BJ (cell line): Measurements from ENCODE around the genes PRKRIP1 and RASA4.

DNA sequence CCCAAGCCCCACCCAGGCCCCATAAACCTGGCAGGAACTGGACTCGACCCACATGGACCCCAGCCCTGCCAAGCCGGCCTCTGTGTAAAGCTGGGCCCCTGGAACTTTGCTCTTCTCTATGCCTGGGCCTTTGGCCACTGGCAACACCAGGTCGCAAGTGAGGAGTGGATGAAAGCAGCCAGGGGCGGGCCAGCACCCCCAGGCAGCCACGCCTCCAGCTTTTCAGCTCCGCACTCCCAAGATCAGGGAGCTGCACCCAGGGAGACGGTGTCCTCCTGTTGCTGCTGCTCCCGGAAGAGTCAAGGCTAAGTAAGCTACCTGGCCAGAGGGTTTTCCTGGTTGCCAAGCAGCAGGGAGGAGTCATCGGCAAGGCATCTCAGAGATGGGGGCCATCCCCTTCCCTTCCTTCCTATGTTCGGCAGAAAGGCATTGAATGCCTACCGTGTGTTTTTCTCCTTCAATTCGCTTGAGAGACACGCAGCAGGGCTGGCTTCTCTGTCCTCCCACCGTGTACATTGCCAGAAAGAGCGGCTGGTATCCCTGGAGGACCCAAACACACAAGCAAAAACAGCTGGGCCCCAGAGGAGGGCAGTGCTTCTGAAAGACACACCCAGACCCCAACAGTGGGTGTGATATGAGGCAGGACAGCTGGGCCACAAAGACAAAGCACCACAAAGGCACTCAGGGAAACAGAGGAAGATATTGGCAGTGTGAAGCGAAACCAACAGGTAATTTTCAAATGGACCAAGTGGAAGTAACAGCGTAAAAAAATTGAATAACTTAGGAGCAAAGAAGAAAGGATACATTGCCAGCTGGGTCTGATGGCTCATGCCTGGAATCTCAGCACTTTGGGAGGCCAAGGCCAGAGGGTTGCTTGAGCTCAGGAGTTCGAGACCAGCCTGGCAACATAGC is 133.2 kb upstream of the SH2B2 start:
- CAGE, long polyA plus RNA: no peak
- RRBS: no CpG with 5 or more reads among the region's 18 CpGs

DNA sequence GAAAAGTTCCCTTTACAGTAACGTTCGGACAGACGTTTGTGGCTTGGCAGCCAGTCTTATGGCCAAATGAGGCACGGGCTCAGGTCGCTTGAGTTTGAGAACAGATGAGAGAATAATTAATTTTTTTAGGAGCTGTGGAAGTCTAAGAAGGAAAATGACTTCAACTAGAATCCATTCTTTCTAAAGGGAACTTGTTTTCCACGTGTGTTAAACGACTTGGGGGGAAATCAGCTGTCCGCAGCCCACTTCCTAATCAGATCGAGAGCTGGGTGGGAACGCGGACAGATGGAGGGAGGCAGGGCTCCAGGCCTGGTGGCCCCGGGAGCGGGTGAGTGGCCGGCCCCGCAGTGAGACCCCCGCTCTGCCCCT is 91.6 kb upstream of the SH2B2 start:
- CAGE, long polyA plus RNA: no peak
- RRBS: no CpG with 5 or more reads among the region's 16 CpGs

DNA sequence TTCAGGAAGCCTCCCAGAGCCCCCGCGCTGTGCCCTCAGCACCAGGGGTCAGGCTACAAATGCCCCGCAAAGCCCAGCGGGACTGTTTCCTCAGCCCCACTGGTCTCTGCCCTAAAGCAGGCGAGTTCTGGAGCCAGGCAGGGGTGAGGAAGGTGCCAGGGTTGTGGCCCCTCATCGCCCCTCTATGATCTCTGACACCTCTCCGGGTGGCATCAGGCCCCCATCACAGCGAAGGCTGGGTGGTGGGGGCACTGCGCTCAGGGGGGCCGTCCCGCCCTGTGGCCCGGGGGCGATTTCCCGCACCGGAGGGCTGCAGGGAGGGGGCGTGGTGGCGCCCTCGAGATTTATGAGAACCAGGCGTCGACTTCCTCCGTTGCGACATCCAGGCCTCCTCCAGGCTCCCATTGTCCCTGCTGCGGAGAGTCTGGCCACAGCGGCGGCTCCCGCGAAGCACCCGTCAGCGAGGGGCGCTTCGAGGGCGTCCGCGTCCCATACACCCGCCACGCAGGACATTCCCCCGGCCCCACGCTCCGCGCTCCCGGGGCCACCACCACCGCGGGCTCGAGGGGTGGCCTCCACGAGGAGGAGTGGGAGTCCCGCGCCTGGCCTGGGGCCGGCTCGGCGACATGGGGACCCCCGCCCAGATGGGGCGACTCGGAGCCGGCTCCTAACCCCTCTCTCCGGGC is 566 bp upstream of the SH2B2 start:
- CAGE, long polyA plus RNA: no peak
- RRBS: 2% methylated on average over 19 of the region's 55 CpGs

- CAGE, long polyA plus RNA: no peak
- RRBS: no CpG with 5 or more reads among the region's 15 CpGs
Observed at GRCh38 chr7:102305427-102306230, 19.0 kb downstream of the SH2B2 start.

GRCh38 chr7:102363336-102364626 is 7.5 kb upstream of the SPDYE6 start:
- CAGE, long polyA plus RNA: no peak
- RRBS: no CpG with 5 or more reads among the region's 89 CpGs

GRCh38 chr7:102395544-102396504 is at the start of gene PRKRIP1:
Gene PRKRIP1 (plus strand): TSS chr7:102396363.
- CAGE, long polyA plus RNA: no peak
- RRBS: no CpG with 5 or more reads among the region's 58 CpGs

GRCh38 chr7:102397358-102397807 is 1.2 kb downstream of the PRKRIP1 start:
- CAGE, long polyA plus RNA: no peak
- RRBS: no CpG with 5 or more reads among the region's 5 CpGs

DNA sequence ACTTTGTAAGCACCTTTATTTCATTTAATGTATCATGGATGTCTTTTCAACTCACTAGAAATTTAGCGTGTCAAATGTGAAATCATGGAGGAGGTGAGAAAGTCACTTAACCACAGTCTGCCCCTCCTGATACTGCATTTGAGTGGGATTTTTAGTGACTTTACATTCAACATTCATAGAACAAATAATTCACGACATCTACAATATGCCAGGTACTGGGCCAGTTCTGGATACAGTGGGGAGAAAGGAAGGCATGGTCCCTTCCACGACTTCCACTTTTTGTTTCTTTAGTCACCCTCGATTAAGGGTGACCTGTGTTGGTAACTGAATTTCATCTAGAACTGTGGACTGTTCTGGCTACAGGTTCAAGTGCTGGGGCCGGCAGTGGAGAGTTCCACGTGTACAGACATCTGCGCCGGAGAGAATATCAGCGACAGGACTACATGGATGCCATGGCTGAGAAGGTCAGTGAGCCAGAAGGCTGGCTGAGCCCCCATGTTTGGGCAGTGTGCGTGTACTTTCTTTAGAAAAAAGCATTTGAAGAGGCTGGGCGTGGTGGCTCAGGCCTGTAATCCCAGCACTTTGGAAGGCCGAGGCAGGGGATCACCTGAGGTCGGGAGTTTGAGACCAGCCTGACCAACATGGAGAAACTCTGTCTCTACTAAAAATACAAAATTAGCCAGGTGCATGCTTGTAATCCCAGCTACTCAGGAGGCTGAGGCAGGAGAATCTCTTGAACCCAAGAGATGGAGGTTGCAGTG is 3.2 kb downstream of the PRKRIP1 start:
- CAGE, long polyA plus RNA: no peak
- RRBS: no CpG with 5 or more reads among the region's 13 CpGs

GRCh38 chr7:102468641-102469210 is 3.9 kb downstream of the LRWD1 start:
- CAGE, long polyA plus RNA: no peak
- RRBS: 100% methylated on average over 1 of the region's 27 CpGs

DNA sequence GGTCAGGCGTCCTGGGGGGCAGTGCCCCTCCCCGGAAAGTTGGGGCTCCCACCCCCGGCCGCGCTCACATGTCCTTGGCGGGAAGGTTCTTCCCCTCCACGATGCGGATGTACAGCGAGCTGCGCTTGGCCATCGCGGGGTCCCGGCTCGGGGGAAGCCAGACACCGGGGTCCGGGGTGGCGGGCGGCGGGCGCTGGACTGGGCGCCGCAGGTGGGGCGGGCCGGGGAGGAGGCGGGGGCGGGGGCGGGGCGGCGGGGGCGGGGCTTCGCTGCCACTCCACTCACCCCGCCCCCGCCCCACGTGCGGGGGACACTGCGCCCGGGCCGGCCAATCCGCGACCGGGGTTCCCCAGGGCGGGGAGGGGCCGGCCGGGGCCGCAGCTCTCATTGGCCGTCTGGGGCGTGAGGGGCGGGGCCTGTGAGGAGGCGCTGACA is at the start of gene RASA4:
Gene RASA4, minus strand, starts transcription at position 200 of the 435 bp plus-strand sequence.
- CAGE, long polyA plus RNA: no peak
- RRBS: no CpG with 5 or more reads among the region's 49 CpGs

DNA sequence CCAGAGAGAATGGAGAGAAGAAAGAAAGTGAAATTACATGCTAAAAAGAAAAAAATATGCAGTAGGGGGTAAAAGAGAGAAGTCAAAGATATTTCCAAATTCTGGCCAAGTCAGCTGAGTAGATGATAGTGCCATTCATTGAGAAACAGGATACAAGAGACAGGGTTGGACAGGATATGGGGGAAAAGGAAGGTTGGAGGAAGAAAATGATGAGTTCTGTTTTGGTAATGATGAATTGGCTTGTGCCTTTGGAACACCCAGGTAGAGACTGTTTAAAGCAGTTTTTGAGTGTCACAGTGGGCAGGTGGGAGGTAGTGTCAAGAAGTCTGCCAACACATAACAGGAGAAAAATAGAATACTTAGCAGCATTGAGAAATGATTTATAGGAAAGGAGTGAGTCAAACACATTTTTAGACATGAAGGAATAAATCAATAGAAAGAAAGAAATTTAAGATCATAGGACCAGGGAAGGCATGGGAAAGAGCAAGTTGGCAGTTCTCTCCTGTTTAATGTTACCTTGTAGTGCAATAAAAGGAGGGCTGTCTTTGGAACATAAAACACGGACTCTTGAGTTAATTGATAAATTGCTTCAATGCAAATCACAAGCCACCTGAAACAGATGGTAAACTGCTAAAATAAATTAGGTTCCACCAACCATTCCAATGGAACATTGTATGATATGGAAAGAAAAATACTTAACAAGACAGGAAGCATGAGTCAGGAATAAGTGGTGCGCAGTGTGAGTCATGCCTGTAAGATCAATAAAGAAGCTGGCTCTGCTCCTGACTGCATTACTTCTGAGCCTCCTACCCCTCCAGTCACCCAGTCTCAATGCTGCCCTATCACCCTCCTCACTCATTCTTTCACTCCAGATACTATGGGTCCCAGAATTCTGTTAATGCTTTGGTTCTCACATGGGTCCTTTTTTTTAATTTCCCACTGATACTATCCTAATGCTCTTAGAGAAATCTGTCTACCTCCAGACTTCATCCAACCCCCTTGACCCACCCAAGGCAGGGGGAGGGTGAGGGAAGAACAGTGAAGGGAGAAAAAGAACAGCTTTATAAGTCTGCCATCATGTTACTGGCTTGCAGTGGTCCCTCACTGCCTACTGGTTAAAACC is 78.7 kb downstream of the LRRC17 start:
- CAGE, long polyA plus RNA: no peak
- RRBS: no CpG with 5 or more reads among the region's 2 CpGs

DNA sequence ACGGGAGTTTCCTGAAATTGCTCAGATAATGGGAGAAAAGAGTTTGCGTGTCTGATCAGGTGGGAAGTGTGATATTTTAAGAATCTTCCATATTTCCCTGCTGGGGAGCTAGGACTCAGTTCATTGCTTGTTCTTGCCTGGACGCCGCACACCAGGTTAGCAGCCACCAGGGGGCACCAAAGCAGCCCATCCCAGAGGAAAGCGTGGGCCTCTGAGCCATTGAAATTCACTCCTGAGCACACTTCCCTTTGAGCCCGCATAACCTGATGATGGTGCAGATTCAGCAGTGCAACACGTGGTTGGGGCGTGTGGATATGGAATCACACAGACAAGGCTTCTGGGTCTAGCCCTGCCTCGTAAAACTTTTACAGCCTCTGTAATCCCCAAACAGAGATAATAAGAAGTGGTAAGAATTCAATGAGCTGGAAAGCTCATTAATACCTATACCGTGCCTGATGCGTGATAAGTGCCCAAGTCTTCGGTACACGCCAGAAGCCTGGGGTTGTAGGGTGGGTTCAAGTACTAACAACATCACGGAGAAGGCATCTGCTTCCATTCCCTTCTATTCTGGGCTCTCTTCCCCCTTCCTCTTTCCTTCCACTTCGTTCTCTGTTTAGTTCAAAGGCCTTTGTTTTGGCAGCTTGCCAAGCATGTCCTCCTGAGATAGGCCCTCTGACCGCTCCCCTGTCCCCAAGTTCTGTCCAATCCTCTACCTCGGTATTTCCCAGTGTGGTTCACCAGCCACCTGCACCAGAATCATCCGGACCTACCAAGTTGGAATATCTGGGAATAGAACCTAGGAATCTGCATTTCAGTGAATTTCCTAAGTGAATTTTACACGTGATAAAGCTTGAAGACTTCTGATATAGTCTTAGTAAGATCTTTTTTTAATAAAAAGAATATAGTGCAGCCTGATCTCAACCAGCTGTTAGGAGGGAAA is 130.1 kb upstream of the KMT2E start:
- CAGE, long polyA plus RNA: no peak
- RRBS: no CpG with 5 or more reads among the region's 19 CpGs

DNA sequence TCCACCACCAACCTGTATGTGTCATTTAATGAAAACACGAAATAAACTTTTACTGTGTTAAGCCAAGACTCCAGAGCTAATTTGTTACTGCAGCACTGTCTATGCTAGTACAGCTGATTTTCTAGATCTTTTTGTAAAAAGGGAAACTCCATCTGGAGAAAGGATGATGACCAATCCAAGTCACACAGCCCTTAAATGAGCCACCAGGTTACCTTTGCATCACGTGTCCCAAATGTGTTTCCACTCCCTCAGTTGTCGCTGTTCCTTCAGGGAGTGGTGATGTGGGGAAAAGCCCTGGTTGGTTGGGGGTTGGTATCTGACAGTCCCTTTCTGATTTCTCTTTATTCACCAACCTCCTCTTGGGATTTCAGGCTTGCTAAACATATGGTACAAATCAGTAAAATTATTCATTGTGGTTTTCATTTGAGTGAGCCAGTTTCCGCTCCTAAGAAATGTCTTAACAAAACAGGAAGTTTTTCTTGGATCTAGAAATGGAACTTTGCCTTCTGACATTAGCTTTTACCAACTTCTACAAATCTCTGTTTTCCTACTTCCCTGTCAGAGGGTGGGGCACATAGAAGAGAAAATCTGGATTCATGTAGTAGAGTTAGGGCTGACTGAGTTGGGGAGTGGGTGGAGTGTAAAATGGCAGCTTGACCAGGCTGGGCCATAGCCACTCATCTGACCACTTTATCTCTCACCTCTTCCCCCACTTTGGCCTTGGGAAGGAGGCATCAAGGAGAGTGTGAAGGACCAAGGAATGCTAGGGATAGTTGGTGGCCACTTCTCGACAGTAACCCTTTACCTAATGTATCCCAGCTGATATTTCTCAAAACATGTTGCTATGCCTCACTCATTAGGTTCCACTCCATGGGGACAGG is 40.0 kb upstream of the KMT2E start:
- CAGE, long polyA plus RNA: no peak
- RRBS: no CpG with 5 or more reads among the region's 5 CpGs

DNA sequence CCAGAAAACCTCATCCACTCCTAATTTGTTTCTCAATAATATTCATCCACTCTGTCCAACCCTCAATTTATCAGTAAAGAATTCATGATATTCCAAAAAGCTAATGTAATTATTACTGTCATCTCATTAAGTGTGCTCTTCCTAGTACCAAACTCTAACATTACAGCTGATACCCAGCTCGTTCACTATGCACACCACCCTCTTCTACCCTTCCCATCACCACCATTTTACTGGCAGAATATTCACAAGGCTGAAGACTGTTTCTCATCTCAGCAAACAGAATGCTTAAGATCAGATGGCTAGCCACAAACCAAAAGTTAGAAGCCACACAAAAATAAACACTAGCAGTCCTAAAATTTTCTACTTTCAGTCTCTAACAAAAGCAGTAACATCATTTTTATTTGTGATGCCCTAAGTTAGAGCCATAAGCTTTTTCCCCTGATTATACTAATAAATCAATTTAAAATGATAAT is 121.5 kb downstream of the SRPK2 start:
- CAGE, long polyA plus RNA: no peak
- RRBS: no CpG with 5 or more reads among the region's 1 CpG

GRCh38 chr7:105376997-105377716 is 11.6 kb downstream of the SRPK2 start:
- CAGE, long polyA plus RNA: no peak
- RRBS: no CpG with 5 or more reads among the region's 9 CpGs

DNA sequence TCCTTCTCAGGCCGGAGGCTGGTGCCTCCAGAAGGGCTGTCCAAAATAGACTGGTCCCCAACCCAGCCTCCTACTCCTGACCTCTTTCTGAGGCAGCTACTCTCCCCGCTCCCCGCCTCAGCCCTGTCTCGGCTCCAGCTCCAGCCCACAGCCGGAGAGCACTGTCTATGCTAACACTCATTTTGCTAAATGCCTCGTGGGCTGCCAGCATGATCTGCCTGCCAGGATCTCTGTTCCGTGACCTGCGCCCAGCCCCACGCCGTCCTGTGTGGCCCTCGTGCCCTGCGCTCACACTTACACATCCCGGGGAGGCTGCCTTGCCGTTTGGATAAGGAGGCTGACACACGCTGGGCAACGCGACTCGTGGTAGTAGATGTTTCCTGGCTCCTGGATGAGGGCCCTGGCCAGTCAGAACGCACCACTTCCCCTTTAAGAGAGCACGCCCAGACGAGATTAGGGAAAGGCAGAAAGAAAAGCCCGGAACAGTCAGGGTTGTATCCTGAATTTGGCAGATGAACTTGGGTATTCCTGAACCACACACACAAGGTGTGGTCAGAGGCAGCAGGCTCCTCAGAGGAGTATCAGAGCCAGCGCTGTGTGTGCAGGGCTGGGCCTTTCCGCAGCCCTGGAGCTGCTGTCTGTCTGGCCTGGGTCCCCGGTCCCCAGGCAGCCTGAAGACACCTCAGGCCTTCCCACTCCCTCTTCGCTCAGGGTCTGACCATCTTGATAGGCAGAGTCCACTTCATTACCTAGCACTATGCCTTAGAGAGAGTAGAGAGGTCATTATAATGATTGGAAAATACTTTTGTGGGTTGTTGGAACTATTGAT is 97.7 kb upstream of the EFCAB10 start:
- CAGE, long polyA plus RNA: no peak
- RRBS: 100% methylated on average over 1 of the region's 26 CpGs

GRCh38 chr7:105788026-105788792 is 88.2 kb downstream of the ATXN7L1 start:
- CAGE, long polyA plus RNA: no peak
- RRBS: no CpG with 5 or more reads among the region's 20 CpGs

DNA sequence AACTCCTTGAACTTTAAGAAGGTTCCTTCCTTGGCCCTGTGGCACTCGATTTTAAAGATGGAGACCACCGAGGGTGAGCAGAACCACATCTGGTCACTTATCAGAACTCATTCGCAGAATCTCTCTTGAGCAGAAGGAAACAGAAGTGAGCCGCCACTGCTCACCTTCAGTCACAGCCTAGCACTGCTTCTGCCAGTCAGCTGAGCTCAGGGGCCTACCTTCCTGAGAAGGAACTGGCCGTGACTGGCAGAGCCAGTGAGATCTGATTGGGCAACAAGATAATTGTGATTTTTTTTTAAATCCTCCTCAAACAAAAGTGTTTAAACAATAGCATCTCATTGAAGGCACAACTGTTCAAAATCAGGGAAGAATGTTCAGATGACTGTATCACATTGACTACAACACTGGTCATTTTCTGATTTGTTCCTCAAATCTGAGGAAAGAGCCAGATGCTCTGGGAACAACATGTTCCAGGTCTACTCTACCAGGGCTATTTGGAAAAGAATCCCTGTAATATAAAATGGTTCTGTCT is 2.7 kb upstream of the SYPL1 start:
- CAGE, long polyA plus RNA: no peak
- RRBS: no CpG with 5 or more reads among the region's 5 CpGs

GRCh38 chr7:106138758-106139477 is 26.8 kb upstream of the SYPL1 start:
- CAGE, long polyA plus RNA: no peak
- RRBS: no CpG with 5 or more reads among the region's 10 CpGs

DNA sequence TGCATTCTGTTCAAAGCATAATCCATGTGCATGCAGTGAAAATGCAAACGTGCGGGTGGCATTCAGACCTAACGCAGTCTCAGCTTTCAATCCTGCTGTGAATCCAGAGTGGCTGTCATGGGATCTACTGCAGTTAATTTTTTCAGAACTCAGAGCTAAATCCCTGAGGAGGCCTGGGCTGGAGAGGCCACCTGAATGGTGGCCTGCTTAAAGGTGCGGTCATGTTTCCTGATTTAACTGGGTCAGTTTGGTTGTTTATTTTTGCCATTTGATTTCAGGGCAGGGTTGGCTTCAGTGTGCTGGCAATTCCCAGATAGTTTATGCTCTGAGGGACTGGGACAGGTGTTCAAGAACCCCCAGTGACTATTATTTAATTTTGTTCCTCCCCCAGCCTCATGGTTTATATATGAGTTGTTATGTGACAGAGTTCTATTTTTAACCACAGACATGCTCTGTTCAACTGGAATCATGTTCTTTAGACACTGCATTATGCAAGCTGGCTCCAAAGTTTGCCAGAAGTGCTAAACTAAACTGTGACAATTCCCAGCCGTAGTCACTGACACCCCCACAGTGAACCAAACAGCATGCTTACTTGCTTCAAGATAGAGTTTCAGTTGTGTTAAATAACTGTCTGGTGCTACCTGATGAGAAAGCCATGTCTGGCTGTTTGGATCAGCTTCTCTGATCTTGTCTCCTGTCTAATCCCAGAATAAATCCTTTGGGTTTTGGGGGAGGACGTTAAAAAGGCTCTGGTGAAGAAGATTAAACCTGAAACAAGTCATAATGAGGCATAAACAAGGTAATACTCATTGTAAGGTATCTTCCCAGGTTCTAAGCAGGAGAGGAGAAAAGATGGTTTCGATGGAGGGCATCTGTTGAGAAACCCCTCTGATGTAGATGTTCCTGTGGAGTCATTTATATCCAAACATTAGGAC is 27.7 kb upstream of the SYPL1 start:
- CAGE, long polyA plus RNA: no peak
- RRBS: no CpG with 5 or more reads among the region's 7 CpGs